ENCODE measurements around the genes BCAR1, TMEM231, ADAMTS18 and VAT1L.

DNA sequence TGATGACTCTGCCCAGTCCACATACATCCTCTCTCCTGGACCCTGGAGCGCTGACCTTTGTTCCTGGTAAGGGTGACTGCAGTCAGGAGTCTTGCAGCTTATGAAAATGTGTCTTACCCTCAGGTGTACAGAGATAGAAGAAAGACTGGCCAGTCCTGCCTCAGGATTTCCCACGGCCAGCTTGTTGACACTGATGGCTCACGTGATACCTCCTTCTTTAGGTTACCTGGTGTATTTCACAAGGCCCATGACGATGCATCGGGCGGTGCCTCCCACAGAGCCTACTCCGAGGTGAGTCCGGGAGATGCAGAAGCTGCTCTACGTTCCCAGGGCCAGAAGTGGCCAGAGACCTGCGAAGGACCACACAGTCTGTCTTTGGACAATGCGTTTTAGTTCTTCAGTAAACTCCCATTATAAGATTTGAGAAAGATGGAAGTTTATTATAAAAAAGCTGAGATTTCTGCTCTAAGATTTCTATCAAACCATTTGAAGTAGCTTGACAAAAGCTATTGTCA, 69.0 kb upstream of the FA2H start:
- PRO-cap, result no peak

DNA sequence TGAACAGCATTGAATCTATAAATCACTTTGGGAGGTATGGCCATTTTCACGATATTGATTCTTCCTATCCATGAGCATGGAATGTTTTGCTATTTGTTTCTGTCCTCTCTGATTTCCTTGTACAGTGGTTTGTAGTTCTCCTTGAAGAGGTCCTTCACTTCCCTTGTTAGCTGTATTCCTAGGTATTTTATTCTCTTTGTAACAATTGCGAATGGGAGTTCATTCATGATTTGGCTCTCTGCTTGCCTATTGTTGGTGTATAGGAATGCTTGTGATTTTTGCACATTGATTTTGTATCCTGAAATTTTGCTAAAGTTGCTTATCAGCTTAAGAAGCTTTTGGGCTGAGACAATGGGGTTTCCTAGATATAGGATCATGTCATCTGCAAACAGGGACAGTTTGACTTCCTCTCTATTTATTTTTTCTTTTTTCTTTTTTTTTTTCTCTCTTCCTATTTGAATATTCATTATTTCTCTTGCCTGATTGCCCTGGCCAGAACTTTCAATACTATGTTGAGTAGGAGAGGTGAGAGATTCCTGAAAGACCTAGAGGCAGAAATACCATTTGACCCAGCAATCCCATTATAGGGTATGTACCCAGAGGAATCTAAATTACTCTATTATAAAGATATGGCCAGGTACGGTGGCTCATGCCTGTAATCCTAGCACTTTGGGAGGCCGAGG, 22.4 kb downstream of the WDR59 start:
- PRO-cap, result no peak

DNA sequence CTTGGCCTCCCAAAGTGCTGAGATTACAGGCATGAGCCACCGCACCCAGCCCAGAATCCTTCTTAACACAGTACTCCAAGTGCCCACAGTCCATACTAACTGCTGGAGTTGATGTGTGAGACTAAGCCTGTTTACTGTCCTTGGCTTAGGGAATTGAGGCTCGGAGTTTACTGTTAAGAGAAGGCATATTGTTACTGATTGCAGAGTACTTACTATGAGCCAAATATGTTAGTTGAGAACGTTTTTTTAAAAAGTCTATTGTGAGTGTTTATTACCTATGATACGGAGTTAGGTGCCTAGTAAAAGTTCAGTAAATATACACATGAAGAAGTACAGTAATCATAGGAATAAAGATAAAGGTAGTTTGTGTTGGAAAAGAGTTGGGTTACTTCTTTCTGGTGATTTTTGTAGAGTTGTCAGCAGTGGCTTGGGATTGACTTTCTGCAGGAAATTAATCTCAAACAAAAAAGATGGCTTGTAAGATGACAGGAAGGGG, 25.3 kb downstream of the ZNRF1 start:
- PRO-cap, result no peak

GRCh38 chr16:75045260-75045647, 46.4 kb downstream of the ZNRF1 start:
- PRO-cap, result no peak

GRCh38 chr16:75108620-75109826, 7.6 kb downstream of the LDHD start:
- PRO-cap, result no peak

DNA sequence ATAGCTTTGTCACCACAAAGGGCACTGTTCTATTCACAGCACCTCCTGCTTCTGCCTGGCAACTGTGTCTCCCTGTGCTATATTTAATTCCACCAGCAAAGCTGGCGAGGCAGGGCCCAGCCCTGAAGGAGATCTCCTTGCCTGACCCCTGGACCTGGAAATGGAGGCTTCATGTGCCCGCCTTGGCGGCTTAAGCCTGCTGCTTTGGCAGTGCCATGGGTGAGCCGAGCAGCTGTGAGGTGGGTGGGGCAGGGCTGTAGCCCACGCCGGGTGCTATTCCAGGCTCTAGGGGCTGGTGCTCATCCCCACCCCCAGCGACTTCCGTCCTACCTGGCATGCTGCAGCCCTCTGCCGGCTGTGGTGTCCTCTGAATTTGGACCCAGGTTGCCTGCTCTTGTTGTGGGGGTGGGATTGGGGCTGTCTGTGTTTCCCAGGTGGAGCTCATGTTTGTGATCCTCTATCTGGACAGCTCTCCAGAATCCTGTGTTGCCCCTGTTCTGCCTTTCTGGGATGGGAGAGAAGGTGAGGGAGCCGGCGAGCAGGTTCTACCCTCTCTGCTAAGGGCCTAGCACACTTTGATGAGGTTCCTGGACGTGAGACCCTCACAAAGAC, 6.6 kb downstream of the LDHD start:
- PRO-cap, result no peak

DNA sequence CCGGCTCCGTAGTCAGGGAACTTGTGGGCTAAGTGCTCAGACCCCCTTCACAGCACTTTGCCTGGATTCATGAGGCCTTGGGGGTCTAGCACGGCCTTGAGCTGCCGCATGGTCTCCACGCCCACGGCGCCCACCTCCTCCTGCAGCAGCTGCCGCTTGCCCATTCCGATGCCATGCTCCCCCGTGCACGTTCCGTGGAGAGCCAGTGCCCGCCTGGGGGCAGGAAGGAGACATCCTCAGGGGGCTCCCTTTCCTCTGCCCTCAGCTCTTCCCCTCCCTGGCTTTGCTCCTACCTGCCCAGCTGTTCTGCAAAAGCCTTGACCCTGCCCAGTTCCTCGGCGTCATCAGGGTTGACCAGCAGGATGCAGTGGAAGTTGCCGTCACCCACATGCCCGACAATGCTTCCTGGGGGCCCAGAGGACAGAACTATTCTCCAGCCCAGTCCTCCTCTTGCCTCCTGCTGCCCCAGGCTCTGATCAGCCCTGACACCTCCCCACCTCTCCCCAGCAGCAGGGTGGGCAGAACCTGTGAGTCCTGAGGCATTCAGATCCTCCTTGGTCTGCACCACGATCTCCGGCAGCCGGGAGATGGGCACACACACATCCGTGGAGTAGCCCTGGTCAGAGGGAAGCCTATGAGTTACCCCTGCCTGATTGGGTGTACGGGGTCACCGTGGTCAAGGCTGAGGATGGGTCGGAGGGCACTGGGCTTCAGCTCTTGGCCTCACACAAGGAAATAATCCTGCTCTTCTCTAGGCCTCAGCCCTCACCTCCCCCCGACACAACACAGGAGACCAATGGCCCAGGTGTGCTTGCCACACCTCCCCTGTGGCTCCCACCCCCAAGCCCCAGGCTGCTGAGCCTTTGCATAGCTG, 4.0 kb downstream of the LDHD start:
- PRO-cap, result no peak

- PRO-cap, result unidirectional peak, minus-strand start at chr16:75235550
These were observed 16.2 kb downstream of the BCAR1 start for GRCh38 chr16:75234646-75236142.

GRCh38 chr16:75244927-75246008, 6.2 kb downstream of the BCAR1 start:
- PRO-cap, result no peak

DNA sequence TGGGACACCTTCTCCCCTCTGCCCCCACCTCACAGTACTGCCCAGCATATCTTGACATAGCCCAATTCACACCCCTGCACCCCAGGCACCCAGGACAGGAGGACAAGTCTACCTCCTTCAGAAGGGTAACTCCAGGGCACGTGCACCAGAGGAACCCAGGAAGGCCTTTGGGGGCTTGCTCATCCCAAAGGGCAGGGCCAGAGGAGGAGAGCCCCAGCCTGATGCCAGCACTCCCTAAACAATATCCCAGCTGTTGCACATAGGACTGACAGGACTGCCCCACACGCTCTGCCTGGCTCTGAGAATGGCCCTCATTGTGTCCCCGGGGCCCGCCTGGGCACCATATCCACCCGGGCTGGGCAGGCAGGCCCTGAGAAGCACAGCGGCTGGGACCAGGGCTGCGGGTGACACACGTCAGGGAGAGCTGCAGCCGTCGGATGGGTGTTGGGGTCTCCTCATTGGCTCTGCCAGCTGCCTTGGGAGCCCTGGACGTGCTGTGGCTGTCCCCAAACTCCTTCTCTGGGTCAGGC, 4.3 kb downstream of the BCAR1 start:
- PRO-cap, result no peak

- PRO-cap, result unidirectional peak, minus-strand start at chr16:75251624
These were observed at the start of gene BCAR1 for GRCh38 chr16:75251588-75252148. Gene BCAR1 (minus strand): TSS chr16:75251624.

DNA sequence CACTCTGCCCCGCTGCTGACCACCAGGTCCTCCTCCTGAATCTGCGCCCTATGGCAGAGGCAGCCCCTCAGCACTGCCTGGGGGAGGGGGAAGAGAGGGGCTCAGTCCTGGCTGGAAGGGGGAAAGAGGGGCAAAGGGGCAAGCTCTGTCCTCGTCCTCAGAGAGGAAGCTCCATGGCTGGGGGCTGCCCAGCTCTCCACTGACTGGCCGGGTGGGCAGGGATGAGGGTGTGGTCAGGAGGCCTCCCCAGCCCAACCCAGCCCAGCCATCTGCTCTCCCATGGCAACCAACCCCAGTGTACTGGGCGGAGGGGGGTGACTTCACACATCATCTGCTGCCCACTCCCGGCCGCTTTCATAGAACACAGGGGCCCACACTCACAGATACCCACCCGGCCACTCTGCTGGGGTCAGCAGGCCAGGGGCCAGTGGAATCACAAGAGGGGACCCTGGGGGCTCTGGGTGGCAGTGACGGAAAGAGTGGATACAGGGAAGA, 5.6 kb upstream of the BCAR1 start:
- PRO-cap, result no peak

GRCh38 chr16:75326480-75326815, 75.0 kb upstream of the BCAR1 start:
- PRO-cap, result no peak

GRCh38 chr16:75555686-75556725, at the start of gene TMEM231:
Gene TMEM231 (minus strand): TSS chr16:75556252.
- PRO-cap, result bidirectional peak, plus-strand start at chr16:75556357, minus-strand start at chr16:75556252

- PRO-cap, result no peak
These were observed 24.8 kb downstream of the GABARAPL2 start for GRCh38 chr16:75590965-75591470.

GRCh38 chr16:75621163-75621567, 1.9 kb downstream of the ADAT1 start:
- PRO-cap, result no peak

GRCh38 chr16:77234373-77235059, 35.3 kb downstream of the SYCE1L start:
- PRO-cap, result no peak

GRCh38 chr16:77433960-77434949, 579 bp downstream of the ADAMTS18 start:
- PRO-cap, result no peak

DNA sequence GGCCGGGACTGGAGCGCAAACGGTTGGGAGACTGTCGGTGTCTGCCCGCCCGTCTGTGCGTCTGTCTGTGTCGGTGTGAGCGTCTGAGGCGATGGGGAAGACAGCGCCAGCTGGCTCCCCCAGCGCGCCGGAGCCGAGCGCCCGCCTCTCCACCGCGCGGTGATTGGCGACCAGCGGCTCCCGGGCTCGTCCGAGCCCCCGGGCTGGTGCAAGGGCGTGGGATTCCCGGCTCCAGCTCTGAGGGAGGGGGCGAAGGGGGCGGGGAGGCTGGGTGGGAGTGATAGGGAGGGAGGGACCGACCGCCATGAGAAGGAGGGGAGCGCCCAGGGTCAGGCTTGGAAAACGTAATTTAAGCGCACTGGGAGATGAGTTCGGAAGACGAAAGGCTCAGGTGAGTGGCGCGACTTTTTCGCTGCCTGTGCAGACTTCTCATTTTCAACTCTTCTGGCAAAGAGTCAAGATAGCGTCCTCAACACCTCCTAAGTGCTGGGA, at the start of gene ADAMTS18:
TSS of gene ADAMTS18 (minus strand) at position 85 of the 492 bp plus-strand sequence.
- PRO-cap, result no peak

DNA sequence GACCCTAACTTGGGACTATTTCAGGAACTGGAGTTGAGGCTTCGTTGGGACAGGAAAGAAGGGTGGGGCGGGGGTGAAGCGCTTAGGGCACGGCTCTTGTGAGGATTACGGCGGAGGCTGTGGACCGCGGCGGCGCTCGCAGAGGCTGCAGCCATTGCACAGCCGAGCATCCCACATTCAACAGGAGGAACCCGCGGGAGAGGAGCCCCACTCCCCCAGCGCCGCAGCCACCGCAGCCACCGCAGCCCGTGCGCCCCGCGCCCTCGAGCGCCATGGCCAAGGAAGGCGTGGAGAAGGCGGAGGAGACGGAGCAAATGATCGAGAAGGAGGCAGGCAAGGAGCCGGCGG, at the start of gene VAT1L:
TSS of gene VAT1L (plus strand) at position 154 of the 348 bp plus-strand sequence.
- PRO-cap, result no peak

Data from peritoneum (tissue), 1 donor.